Measurements from ENCODE around the gene PRDM12.

DNA sequence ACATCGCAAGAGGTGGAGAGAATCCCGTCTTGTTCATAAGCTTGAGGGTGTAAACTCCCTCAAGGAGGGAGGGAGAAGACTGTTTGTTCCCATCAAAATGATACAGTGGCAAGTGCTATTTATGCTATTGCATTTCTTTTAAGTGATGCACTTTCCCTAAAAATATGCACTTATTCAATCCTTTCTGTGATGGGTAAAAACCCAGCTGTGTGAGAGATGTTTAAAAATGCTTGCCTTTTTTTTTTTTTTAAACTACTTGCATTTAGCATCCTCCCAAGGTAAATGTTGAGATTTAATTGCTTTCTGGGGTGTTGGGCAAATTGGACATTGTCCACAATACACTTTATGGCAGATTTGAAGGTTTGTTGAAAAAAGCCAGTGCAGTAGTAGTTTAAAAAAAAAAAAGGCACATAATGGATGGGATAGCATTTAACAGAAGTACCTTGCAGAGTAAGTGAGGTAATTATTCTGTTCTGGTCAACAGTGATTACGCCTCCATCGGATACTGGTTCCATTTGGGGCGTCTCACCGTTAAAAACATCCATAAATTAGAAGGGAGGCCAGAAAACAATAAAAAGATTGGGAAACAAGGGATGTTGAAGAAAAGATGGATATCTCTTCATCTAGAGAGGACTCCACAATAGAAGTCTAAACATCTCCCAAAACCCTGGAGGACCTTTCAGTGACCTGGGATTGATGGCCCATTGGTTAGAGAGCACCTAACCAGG, 32.2 kb downstream of the FUBP3 start:
- RRBS: no CpG with 5 or more reads among the region's 6 CpGs

- RRBS: no CpG with 5 or more reads among the region's 8 CpGs
Measured at GRCh38 chr9:130620157-130620601, 40.8 kb downstream of the FUBP3 start.

DNA sequence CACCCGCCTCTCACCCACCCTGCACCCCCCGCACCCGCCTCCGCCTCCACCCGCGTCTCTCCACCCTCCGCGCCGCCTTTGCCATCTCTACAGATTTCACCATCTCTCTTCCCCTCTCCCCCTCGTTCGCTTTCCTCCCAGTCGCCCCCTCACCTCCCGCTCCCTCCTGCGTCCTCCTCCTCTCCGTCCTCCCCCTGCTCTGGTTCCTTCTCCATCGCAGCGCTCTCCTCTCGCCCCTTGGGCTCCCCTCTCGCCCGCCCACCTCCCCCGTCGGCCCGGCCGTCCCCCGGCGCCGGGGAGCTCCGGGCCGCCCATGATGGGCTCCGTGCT, at the start of gene PRDM12:
PRDM12 (plus strand) TSS at position 254 of the 330 bp plus-strand sequence.
- RRBS: no CpG with 5 or more reads among the region's 30 CpGs

GRCh38 chr9:130714061-130715245, 20.9 kb downstream of the EXOSC2 start:
- RRBS: no CpG with 5 or more reads among the region's 19 CpGs

DNA sequence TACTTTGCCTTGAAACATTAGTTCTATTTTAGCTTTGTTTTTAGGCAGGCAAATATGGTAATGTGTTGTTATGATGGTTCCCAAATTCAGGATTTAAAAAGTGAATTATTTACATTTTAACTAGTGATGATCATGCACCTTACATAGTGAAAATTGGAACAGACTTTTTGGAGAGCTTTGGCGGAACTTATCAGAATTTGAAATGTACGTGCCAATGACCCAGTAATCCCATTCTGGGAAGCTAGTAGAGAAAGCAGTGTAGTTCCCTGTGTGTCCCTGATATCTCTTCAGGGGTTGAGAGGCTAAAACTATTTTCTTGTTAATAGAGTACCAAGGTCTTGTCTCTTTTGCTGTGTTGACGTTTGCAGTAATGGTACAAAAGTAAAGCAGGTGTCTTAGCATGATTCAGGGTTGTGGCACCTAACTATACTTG, 22.0 kb downstream of the EXOSC2 start:
- RRBS: no CpG with 5 or more reads among the region's 3 CpGs

DNA sequence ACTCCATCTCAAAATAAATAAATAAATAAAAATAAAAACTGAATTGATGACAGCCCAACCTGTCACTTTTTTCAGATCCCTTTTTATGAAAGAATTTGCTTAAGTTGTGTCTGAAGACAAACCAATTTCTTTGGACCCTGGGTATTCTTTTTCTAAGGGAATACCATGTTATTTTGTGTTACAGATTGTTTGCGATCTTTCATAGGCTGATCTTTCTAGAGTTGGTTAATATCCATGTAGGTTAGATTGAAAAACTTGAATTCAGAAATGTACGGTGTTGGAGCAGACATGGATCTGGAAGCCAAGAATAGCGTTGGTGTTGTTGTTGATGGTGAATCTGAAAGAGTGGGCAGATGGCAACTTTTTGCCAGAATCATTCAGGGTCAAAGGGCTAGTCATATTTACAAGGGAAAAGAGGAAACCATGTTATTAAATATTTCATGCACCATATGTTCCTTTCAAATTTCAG, 26.0 kb downstream of the EXOSC2 start:
- RRBS: no CpG with 5 or more reads among the region's 3 CpGs

DNA sequence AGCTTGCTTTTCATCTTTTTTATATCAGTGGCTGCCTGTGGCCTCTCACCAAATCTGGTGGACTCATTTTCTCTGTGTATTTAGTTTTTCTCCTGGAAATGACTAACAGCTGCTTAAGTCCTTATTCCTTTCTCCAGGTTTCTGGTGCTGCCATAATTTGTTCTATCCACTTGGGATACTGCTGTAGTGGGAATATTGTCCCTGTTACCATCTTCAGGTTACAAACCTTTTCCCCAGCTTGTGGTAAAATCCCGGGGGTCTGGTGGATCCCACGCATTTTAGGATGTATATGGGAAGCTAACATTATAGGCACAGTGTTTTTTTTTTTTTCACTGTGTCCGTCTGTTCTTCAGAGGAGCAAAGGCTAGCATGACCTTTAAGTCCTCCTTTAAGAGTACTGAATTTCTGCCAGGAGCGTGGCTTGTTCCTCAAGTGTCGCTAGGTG, 38.9 kb downstream of the EXOSC2 start:
- RRBS: no CpG with 5 or more reads among the region's 5 CpGs

DNA sequence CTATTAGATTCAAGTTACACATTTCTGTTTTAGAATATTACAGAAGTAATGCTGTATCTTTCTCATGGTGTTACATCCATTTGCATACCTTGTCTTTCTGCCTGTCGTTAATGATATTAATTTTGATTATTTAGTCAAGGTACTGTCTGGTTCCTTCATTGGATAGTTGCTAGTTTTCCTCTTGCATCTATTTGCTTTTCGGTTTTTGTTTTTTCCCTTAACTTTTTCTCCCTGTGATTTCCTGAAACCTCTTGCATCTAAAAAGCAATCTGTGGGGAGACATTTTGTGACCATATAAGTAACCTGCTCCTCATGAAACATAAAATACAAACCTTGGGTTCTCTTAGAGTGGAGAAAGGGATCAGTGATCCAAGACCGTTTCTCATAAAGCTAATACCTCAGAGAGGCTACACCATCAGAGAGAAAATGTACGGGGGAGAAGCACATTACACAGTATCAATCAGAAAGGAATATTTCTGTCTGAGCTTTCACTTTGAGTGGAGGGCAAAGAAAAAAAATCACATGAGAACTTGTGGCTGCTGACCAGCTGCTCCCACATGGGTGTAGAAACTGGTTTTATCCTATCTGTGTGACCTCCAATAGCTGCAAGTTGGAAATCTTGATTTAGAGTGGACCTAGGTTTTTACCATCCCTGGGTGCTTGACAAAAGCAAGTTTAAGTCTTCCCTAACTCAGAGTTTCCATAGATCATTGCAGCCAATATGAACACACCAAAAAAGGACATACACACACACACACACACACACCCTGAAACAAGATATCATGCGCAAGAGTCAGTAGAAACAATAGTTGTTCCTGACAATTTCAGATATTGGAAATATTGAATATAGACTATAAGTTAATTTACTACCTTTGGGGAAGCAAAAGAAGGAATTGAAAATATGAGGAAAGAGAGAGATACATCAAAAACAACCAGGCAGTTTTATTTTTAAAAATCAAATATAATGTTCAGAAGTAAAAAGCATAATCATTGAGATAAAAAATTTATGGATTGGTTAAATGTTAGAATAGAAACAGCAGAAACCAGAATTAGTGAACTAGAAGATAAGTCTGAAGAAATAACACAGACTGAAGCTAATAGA, 45.9 kb upstream of the ABL1 start:
- RRBS: no CpG with 5 or more reads among the region's 5 CpGs

GRCh38 chr9:130866337-130866896, 30.2 kb downstream of the QRFP start:
- RRBS: no CpG with 5 or more reads among the region's 7 CpGs

- RRBS: no CpG with 5 or more reads among the region's 7 CpGs
Measured at GRCh38 chr9:131151121-131152005, 26.0 kb downstream of the NUP214 start.

GRCh38 chr9:131177323-131178527, 52.3 kb downstream of the NUP214 start:
- RRBS: no CpG with 5 or more reads among the region's 8 CpGs

- RRBS: 83% methylated on average over 1 of the region's 10 CpGs
Measured at GRCh38 chr9:131234043-131234606, 42.2 kb downstream of the FAM78A start.

DNA sequence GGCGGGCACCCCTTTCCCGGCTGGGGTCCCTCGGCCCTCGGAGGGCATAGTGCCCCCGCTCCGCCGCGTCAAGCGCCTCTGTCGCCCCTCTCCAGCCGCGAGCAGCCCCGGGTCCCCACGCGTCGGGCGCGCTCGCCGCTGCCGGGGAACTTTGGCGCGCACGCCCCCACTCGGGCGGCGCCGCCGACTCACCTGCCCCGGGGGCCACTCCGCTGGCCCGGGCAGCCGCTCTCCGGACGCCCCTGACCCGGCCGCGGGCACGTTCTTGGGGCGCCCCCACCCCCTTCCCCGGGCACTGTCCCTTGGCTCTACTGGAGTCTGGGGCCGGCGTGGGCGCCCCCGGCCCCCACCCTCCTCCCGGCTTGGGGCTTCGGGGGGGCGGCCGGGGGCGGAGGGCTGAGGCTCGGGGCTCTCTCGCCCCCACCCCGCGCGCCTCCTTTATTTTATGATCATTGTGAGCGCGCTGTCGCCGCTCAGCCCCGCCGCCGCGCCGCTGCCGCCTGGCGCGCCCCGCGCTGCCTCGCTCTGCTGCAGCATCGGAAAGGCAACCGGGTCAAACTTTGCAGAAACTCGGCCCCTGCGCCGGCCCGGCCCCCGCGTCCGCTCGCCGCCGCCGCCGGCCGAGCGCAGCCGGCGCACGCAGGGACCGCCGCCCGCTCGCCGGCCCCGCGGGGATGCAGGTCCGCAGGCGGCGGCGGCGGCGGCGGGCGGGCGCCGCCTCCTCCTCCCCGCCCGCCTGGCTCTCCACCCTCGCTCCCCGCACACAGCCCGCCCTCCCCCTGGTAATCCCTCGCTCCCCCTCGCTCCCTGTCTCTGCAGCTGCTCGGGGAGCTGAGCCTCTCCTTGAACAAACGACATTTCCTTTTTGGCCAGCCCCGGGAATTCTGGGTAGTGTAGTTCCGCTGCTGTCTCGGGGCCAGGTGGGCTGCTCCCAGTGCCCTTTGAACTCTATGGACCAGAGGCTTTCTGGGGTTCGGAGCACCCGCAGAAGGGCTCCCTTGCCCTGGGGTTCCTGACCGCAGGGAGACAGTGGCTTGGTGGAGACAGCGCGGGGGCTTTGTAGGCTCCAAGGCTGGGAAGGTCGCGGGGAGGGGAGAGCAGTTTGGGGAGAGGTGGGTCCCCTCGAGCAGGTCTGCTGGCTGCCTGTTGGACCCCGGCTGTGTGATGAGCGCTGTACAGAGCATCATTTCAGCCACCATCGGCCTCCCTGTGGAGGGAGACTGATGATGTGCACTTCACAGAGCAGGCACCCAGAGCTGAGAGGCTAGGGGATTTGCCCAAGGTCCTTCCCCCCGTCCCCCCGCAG, 1.5 kb upstream of the FAM78A start:
- RRBS: 1% methylated on average over 20 of the region's 131 CpGs

GRCh38 chr9:131282525-131283663, 6.6 kb upstream of the FAM78A start:
- RRBS: 11% methylated on average over 25 of the region's 76 CpGs

DNA sequence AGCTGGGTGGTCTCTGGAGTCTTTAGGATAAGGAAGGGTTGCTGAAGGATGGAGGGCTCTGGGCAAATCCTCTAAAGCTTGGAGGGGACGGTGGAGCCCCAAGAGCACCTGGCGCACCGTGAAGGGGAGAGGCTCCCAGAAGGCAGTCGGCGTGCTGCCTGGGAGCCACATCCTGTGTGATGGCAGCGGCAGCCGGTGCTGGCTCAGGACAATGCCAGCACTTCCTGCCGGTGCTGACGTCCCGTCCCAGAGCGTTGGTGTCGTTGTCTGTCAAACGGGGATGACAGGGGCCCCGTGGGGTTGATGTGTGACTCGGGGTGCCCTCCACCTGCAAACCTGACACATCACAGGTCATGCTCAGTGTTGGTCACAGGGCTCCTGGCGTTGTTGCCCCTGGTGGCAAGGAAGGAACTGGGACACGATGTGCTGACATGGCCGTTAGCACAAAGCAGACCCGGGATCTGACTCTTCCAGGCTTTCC, 21.2 kb downstream of the PLPP7 start:
- RRBS: no CpG with 5 or more reads among the region's 19 CpGs

- RRBS: 94% methylated on average over 5 of the region's 31 CpGs
Measured at GRCh38 chr9:131464291-131465397, 38.1 kb upstream of the POMT1 start.

DNA sequence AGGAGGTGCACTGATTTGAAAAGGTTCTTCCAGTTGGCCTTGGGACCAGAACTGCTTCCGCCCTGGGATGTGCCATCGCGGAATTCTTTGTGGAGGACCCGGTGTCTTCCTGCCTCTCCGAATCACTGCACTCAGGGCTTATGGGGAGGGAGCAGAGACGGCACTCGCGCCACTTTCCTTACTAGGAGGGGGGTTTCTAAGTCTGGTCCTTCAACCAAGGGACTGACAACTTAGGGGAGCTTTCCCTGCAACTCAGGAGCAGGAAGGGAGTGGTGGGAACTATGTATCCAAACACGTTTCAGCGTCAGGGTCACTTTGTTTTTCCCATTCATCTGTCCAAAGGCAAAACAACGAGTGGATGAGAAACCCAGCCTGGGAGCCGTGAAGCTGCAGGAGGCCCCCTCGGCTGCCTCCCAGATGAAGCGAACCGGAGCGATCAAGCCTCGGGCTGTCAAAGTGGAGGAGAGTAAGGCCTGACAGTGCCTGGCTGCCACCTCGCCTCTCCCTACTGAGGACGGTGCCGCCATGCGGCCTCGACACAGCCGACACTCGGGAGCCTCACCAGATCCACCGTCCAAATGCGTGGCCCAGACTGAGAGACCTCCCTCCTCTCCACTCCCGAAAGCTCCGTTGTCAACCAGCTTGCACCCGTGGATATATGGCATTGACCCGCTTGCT, 7.2 kb upstream of the POMT1 start:
- RRBS: no CpG with 5 or more reads among the region's 30 CpGs

DNA sequence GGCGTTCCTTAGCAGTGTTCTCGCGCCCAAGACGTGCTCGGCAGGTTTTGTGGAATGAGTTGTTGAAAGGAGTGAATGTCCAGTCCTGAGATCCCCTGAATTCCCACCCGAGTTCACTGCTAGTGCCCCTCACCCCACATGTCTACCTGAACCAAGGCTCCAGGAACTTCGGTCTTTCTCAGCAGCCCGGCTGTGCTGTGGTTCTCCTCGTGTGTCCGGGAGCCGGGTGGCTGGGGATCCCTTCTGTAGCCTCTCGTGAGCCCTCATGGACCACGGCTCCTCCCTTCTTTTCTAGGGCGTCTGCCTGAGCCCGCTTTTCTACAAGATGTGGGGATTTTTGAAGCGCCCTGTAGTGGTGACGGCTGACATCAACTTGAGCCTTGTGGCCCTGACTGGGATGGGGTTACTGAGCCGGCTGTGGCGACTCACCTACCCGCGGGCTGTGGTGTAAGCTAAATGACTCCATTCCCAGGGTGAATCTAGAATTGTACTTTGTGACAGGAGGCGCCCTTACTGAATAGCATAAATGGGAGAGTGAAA, 1.2 kb downstream of the POMT1 start:
- RRBS: no CpG with 5 or more reads among the region's 22 CpGs

DNA sequence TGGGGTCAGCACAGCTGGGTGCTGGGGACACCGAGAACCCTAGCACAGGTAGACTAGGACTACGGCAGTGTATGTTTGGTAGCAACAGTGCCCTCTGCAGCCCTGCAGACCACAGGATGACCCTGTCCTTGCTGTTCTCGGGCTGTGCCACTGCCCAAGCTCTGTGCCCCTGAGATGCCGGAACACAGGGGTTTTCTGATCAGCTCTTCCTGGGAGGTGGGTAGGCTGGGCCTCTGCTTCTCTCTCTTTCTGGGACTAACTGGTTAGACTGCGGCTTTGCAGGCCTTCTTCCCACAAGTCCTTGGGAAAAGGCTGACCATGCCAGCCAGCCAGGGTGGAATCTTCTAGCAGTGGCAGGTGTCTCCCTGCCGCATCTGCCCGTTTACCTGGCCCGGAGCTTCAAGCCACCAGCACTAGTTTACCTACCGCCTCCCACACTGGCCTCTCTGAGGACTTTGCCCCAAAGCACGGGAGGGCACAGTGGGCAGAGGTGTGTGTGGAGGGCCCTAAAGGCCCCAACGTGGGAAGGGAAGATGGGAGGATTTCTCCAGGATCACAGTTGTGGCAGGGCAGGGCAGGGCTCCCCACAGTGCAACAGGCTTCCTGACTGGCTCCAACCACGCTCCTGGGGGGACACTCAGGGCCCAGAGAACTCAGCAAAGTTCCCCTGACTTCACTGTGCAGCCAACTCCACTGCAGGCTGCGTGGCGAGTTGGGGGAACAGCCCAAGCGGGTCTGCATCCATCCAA, 1.2 kb downstream of the UCK1 start:
- RRBS: no CpG with 5 or more reads among the region's 15 CpGs

GRCh38 chr9:131606808-131607669, 61.7 kb downstream of the PRRT1B start:
- RRBS: no CpG with 5 or more reads among the region's 17 CpGs

Data from skeletal muscle cell (primary cell).